Osteoblast (primary cell): Measurements from ENCODE around the genes SRSF9 and UNC119B.

- CAGE, long polyA plus RNA = no peak
- RRBS = no CpG with 5 or more reads among the region's 20 CpGs
These were observed 25.7 kb downstream of the RAB35 start for GRCh38 chr12:120090709-120091411.

GRCh38 chr12:120114945-120115943 lies 1.3 kb downstream of the RAB35 start:
- CAGE, long polyA plus RNA = no peak
- RRBS = no CpG with 5 or more reads among the region's 5 CpGs

GRCh38 chr12:120141396-120141785 lies 24.8 kb upstream of the RAB35 start:
- CAGE, long polyA plus RNA = no peak
- RRBS = no CpG with 5 or more reads among the region's 5 CpGs

- CAGE, long polyA plus RNA = no peak
- RRBS = no CpG with 5 or more reads among the region's 14 CpGs
These were observed 2.6 kb upstream of the GCN1 start for GRCh38 chr12:120196787-120197810.

DNA sequence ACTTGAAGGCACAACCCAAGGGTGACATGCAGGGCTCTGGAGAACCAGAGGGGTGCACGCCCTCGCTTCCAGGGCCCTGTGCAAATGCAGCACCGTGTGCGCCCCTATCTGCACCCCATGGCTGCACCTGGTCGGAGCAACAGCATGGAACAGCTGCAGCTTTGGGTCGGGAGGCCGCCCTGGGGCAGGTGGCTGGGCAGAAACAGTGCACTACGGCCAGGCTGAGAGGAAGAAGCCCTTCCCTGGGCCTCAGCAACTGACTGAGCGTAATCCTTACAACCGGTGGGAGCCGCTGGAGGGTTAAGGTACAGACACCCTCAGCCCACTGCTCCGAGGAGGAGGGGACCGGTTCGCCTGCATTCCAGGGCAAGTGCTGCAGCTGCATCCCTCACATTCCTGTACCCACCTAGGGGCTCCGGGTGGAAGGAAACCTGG lies 27.8 kb upstream of the RPLP0 start:
- CAGE, long polyA plus RNA = no peak
- RRBS = 37% methylated on average over 6 of the region's 15 CpGs

GRCh38 chr12:120290525-120291001 lies 11.6 kb upstream of the SIRT4 start:
- CAGE, long polyA plus RNA = no peak
- RRBS = no CpG with 5 or more reads among the region's 12 CpGs

DNA sequence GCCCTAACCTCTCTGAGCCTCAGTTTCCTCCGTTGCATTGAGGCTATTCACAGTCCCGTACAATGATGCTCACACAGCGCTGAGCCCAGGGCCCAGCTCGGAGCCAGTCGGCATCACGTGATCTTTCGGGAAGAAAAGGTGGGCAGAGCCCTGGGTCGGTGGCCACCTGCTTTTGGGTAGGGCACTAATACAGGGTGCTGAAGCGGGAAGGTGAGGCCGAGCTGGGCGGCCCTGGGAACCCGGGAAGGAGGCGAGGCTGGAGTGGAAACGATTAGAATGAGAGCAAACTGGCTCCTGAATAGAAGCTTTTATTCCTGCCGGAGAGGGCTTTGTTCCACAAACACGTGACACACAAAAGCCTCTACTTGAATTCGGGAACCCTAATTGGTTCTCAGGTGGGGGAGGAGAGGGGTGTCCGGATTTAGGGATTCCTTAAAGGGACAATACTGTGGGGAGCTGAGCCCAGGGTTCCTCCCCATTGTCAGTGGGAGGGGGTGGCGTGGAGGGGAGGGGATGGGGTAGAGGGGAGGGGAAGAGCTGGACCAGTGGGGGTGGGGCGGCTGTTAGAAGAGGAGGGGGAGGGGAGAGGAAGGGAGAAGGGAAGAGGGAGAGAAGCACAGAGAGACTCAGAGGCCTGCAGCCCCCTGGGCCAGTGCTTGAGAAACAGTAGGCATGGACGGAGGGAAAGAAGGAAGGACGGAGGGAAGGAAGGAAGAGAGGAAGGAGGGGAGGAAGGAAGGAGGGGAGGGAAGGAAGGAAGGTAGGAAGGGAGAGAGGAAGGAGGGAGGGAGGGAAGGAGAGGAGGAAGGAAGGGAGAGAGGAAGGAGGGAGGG lies 20.2 kb upstream of the MSI1 start:
- CAGE, long polyA plus RNA = no peak
- RRBS = 22% methylated on average over 6 of the region's 22 CpGs

DNA sequence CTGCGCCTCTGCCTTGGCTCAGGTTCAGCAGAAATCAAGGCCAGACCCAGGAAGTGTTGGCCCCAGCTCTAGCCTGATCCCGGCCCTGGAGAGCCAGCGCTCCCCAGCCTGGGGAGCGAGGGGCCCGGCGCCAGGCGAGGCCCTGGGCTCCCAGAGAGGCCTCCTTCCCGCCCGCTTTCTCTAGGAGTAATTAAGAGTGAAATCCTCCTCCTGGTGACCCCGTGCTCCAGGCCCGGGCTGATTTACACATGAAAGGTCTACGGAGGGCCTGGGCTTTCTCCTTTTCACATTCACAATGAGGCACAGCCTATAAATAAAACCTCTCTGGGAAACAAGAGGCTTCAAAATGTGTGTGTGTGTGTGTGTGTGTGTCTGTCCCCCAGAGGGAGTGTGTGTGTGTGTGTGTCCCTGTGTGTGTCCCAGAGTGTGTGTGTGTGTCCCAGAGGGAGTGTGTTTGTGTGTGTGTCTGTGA lies 23.9 kb upstream of the COX6A1 start:
- CAGE, long polyA plus RNA = no peak
- RRBS = 45% methylated on average over 8 of the region's 12 CpGs

DNA sequence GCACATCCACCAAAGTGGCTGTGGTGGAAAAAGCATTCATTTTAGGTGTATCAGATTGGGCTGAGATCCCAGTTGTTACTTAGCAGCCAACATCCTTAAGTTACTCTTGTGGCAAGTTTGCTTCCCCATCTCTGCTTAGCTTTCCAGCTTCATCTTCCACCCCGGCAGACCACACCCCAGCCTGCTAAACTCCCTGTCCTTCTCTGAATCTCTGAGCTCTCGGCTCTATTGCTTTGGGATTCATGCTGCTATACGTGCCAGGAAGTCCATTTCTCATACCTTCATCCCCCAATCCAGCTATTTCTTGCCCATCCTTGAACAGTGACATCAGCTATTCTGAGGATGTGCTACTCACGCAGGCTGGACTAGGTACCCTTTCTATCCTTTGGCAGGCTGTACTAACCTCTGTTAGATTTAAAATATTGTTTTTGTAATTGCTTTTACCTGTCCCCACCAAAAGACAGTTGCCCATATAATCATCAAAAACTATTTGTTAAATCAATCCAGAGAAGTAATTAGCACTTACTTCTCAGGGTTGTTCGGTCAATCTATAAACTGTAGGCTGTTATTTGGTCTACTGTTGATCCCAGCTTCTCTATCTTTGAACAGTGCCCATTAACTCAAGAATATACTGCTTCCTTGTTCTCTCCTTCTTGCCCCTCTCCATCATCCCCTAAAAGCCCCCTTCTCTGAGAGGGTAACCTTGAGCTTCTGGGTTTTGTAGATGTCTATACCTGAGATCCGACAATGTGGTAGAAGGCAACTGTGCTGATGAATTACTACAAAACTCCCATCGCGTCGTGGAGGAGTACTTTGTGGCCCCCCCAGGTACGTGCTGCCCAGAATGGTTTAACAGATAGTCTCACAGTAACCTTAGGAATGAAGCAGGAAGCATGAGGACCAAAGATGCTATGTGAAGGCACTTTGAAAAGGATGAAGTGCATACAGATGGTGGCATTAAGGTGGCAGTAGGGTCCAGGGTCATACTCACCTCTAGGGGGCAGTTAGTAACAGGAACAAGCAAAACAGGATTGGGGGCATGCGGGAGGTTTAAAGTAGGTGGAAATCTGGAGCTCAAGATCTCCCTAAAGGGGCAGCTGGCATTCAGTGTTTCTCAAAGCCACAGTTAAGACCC lies 10.5 kb downstream of the GATC start:
- CAGE, long polyA plus RNA = no peak
- RRBS = no CpG with 5 or more reads among the region's 11 CpGs

DNA sequence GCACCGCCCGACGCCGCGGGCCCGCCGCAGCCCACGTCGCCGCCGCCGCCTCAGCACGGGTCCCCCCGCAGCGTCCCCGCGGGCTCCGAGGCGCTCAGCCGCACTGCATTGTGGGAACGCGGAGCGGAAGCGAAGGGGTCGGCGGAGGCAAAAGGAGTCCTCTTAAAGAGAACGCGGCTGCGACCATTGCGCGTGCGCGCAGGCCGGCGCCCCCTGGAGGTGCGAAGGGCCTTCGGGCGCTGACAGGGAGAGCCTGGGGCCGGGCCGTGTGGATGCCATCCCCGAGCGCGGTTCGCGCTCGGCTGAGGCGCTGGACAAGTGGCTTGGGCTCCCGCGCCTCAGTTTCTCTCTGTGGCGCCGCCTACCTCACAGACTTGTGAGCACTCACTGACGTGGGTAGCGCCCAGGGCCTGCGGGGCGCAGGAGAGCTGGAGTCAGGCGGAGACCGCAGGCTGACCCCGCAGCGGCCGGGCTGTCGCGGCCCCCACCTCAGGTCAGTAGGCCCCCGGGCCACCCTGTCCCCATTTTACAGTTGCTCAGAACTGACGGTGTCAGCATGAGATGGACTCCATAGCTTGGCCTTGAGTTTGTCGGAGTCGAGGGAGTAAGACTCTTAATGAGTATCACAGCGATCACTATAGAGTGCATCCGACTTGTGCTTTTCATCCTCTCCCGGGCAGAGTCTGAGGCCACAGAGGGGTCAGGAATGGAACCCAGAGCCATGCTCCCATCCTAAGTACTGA lies at the start of gene SRSF9:
Gene SRSF9, minus strand, starts transcription at position 137 of the 743 bp plus-strand sequence.
- CAGE, long polyA plus RNA = no peak
- RRBS = 3% methylated on average over 10 of the region's 69 CpGs

DNA sequence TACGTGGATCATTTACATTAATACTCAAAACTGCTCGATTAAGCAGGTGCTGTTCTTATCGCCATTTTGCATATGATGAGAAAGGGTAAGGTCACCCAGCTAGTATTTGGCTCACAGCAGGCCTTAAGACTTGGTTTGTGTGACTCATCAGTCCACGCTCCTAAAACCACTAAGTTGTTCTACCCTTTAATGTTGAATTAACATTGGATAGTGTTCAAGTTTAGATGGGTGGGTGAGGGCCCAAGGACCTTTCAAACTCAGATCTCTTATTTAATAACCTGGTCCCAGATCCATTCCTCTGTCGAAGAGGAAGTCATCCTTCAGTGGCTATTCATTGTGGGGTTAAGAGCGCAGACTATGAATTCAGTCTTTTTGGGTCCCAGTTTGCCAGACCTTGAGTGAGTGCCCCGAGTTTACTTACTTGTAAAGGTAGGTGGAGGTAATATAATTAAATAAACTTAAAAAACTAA lies 1.0 kb downstream of the RNF10 start:
- CAGE, long polyA plus RNA = no peak
- RRBS = no CpG with 5 or more reads among the region's 7 CpGs

GRCh38 chr12:120575412-120576121 lies 5.6 kb downstream of the POP5 start:
- CAGE, long polyA plus RNA = no peak
- RRBS = no CpG with 5 or more reads among the region's 4 CpGs

DNA sequence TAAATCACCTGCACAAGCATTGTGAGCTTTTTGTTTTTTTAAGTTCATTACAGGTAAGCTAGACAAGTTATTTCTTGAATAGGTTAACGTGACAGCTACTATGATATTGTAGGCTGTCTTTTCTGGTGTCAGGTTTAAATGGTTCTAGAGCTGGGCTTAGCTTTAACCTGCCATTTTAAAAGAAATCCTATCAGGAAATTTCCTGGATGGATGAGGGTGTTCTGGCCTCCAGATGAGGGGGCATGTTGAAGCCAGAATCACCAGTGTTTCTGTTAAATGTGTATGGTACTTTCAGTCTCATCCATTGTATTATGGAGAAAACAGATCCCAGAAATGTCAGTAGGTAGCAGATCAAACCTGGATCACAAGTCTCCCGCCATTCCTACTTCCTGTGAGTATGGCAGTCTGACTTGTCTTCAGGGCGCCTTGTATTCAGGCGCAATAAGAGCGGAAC lies 3.6 kb downstream of the POP5 start:
- CAGE, long polyA plus RNA = no peak
- RRBS = no CpG with 5 or more reads among the region's 5 CpGs

DNA sequence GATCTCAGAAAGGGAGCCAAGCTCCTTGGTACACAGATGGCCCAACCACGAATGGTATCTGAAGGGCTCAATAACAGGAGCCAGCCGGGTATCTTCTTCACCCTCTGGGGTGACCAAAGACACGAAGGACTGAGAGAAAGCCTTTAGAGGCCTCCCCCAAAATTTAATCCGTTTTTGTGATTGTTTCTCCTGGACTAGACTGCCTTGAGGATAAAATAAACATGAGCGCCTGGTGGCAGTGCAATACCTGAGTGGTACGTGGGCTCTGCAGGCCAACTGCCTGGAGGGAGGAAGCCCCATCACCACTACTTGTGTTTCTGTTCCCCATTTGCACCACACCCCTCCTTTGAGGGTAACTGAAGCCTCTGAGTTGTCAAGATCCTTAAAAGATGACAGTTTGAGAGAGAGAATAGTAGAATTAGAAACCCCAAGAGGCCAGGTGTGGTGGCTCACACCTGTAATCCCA lies 2.1 kb upstream of the MLEC start:
- CAGE, long polyA plus RNA = no peak
- RRBS = no CpG with 5 or more reads among the region's 6 CpGs

- CAGE, long polyA plus RNA = no peak
- RRBS = 3% methylated on average over 30 of the region's 75 CpGs
These were observed 567 bp upstream of the MLEC start for GRCh38 chr12:120686115-120687049.

DNA sequence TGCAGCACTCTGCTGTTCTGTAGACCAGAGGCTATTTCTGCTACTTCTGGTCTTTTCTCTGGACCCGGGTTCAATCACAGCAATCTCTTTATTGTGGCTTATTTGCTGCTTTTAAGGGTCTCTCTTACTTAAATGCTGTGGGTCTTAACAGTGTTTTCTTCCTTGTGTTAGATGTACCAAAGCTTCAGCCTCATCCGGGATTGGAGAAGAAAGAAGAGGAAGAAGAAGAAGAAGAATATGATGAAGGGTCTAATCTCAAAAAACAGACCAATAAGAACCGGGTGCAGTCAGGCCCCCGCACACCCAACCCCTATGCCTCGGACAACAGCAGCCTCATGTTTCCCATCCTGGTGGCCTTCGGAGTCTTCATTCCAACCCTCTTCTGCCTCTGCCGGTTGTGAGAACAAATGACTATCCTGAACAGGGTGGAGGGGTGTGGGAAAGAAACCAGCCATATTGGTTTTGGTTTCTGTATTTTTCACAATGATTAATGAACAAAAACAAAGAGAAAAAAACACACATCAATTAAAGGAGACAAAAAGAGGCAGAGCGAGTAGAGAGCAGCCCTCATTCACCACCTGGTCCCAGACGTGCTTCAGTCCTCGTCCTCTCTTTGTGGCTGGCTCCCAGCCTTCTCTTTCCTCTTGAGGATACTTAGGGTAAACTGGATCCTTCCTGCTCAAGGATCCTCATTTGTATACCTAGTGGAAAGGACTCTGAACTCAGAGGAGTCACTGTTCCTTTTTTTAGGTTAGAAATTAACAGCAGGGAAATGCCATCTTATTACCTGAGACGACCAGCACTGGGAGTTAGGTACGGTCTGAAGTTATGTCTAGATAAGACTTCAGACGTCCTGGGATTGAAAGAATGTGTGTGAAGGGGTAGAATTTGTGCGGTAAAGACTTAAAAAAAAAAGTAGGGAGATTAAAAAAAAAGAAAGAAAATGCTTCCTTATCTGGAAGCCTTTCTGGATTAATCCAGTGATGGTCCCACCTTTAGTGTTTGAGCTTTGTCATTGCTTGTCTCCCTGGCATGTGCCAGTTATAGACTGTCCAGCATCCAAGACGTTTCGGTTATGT lies 9.5 kb downstream of the MLEC start:
- CAGE, long polyA plus RNA = no peak
- RRBS = 90% methylated on average over 4 of the region's 16 CpGs

- CAGE, long polyA plus RNA = no peak
- RRBS = 2% methylated on average over 20 of the region's 82 CpGs
These were observed at the start of gene UNC119B for GRCh38 chr12:120709873-120710832. Gene UNC119B, plus strand, starts transcription at chr12:120710458.

- CAGE, long polyA plus RNA = no peak
- RRBS = no CpG with 5 or more reads among the region's 10 CpGs
These were observed 62.3 kb downstream of the ACADS start for GRCh38 chr12:120787534-120788798.

DNA sequence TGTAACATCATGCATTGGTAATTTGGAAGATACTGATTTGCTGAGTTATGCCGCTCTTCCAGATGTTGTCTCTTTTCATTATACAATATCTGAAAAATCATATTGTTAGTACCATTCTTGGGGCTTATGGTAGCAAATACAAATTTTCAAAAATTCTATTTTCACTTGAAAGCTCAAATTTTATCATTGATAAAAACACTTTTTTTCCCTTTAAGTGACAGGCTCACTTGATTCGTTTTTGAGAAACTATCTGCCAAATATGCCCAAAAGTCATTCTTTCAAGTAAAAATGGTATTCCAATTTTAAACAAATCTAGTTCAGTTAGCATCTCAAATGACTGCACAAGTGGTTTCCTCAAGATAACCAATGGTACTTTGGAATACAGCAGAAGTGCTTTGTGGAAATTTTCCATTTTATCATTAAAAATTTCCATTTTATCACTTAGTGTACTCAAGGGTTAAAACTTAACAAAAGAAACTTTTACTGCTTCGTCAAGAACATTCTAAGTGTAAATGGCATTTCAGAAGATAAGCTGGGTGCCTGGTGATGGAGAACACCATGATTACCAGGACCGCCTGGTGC lies 84.8 kb downstream of the SPPL3 start:
- CAGE, long polyA plus RNA = no peak
- RRBS = no CpG with 5 or more reads among the region's 4 CpGs

DNA sequence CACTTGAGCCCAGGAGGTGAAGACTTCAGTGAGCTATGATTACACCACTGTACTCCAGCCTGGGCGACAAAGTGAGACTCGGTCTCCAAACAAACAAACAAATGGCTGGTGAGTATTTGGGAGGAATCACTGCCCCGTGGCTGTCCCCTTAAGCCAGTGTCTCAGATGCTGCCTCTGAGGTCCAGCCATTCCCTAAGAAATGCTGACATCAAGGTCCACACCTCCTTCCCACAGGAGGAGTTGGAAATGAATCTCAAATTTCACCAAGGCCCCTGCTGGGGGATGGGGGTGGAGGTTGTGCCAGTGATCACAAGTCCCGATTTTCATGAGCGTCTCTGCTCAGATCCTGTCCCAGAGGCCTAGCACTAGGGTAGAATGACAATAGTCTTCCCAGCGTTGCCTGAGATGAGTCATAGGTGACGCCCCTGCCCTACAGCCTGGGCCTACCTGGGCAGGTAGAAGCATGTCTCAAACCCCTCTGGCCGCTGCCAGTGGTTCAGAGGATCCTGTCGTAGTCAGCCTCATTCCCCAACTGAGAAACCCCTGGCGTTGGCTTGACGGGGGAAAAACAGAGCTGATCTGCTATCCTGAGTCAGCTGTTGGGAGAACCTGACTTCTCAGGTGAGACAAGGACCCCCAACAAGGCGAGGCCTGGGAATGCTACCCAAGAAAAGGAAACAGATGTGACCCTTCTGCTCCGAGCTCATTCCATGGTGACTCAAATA lies 21.6 kb upstream of the SPPL3 start:
- CAGE, long polyA plus RNA = no peak
- RRBS = no CpG with 5 or more reads among the region's 13 CpGs